ENCODE measurements around a stretch of chr14.

GRCh38 chr14:100137503-100137900 lies 21.9 kb downstream of the DEGS2 start:
- PRO-cap: no peak

DNA sequence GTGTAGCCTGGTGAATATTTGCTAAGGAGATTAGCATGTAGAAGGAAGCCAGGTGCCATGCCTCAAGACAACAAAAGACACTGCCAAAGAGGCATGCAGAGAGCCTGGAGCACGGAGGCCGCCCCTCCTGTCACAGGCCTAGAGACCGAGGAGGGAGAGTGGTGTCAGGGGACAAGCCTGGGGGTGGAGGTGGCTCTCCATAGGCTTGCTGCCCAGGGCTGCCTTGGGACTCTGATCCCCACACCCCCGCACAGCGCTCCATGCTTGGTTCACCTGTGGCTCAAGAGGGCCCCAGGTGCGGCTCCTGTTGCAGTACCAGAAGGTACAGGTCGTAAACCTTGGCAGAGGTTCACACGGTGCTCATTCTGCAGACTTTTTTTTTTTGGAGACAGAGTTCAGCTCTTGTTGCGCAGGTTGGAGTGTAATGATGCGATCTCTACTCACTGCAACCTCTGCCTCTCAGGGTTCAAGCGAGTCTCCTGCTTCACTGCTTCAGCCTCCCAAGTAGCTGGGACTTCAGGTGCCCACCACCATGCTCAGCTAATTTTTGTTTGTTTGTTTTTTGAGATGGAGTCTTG lies 28.1 kb upstream of the DEGS2 start:
- PRO-cap: no peak

GRCh38 chr14:100281642-100282379 lies 24.4 kb downstream of the SLC25A29 start:
- PRO-cap: no peak

- PRO-cap: no peak
Measured at GRCh38 chr14:100349031-100349796, 25.9 kb downstream of the WARS1 start.

DNA sequence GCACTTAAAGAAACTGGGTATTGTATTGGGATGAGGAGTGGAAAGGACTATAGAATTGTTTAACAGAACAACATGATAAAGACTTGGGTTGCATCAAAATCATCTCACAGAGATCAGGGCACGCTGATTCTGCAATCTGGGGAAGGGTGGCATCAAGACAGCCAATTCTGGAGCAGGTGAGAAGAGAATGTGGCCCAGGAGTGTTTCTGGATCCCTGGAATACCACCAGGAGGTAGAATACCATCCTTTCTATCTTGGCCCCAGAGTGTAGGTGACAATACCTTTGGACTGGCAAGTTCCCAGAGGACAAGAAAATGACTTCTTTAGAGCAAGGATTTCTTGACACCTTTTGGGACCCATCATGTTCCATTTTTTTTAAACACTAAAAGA lies 657 bp downstream of the WARS1 start:
- PRO-cap: no peak

DNA sequence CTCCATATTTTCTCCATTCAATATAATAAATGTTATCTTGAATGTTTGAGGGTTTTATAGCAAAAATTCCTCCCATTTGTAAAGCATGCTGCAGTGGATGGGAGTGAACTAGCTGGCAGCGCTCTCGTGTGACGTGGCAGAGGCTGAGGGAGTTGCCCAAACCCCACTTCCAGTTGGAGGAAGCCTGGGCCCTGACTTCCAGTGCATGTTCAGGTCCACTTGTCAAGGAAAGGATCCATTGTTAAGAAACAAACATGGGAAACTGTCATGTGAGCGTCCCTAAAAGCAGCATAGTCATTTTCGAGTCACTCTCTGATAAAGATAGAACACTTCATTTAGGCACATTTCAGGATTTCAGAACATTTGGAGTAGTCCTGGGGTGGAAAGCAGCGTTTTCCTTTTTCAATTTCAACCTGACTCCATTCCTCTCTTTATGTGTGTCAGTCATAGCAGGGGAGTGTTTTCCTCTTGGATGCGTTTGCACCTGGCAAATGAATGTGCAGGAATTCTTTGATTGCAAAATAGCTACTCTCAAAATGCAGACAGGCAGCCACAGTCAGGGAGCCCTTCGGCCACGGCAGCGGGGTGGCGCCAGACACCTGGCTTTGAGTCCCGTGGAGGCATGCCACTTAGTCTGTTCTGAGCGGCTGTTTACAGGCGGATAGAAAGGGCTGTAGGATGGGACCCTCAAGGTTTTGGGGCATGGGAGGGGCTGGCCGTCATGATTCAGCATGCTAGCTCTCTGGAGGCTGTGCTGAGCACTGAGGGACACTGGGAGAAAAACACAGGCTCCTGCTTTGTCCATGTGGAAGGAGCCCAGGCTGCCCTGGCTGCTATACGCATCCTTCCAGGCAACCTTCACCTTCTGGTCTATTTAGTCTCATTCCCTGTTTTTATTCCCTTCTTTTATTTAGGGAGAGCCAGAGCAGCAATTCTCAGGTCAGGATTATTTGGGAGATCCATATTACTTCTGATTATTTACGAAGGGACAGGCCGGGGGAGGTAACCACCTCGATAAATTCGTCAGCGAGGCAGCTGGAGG lies 63.8 kb downstream of the WDR25 start:
- PRO-cap: no peak

DNA sequence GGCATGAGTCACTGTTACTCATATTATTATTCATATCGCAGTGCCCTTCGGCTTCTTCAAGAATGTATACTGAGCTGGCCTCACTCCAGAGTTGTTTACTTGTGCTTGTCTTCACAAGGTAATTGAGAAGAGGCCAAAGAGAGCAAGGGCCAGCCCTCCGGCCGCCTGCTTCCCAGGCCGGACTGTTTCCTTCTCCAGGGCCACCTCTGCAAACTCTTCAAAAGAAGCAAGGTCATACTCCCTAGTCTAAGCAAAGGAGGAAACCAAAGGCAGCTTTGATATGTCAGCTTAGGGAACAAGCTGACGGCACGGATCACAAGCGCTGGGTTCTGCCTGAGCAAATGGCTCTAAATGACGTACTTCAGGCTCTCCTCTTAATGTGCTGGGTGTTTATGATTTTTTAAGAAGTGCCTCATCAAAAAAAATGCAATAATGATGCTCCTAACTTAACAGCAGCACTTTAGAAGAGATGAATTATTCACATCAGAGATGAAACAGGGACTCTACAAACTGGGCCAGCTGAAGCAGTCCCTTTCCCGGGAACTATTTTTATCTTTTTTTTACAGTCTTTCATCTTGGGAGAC lies 65.7 kb upstream of the DLK1 start:
- PRO-cap: no peak

DNA sequence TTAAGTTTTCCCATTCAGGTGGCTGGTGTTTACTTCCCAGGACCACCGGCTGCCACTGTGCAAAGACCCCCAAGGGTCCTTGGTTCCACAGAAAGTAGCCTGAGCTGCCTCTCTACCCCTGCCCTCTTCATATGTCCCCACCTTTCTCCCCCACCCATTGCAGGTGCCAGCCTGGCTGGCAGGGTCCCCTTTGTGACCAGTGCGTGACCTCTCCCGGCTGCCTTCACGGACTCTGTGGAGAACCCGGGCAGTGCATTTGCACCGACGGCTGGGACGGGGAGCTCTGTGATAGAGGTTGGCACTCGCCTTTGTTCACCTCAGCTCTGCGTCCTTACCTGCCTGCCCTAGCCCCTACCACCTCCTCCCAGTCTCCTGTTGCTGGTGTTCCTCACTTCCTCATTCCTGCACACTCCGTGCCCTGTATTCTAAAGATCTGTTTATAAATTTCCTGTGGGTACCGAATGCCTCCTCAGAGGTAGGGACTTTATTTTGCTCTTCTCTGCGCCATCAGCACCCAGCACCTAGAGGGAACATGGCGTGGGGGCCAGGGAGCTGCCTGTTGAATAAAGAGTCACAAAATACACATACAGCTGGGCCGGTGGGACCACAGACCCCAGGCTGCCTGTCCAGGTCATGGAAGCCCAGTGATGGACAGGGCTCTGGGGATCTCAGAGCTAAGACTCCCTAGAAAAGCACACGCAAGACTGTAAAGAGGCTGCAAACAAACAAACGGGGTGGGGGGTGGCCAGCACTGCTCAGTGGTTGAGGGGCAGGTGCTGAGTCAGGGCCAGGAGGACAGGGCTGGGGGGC lies 2.3 kb downstream of the DLK1 start:
- PRO-cap: no peak

GRCh38 chr14:100830395-100831037 lies 73.0 kb downstream of the RTL1 start:
- PRO-cap: no peak

DNA sequence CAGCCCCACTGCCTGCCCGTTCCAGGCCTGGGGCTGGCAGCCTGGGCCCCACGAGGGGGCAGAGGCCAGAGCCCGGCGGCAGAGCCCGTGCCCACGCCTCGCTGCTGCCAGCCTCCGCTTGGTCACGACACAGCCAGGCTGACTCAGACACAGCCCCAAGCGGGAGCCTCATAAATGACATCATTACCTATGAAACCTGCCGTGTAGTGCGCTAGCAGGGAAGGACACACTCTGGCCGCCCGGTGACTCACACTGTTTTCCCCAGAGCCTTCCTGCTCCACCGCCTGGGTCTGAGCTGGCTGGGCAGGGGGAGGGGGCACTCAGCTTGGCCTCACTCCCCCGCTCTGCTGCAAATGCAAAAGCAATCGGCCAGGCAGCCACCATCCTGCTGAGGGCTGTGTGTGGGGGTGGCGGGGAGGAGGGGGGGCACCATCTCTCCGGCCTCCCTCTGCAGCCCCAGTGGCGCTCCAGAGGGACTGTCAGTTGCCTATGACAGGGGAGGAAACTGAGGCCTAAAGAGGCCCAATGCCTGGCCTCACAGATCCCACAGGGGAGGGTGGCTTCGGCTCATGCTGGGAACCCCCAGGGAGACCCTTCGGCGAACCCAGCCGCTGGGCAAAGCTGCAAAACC lies 169.8 kb upstream of the RTL1 start:
- PRO-cap: no peak

GRCh38 chr14:101120455-101120930 lies 217.0 kb upstream of the RTL1 start:
- PRO-cap: no peak

DNA sequence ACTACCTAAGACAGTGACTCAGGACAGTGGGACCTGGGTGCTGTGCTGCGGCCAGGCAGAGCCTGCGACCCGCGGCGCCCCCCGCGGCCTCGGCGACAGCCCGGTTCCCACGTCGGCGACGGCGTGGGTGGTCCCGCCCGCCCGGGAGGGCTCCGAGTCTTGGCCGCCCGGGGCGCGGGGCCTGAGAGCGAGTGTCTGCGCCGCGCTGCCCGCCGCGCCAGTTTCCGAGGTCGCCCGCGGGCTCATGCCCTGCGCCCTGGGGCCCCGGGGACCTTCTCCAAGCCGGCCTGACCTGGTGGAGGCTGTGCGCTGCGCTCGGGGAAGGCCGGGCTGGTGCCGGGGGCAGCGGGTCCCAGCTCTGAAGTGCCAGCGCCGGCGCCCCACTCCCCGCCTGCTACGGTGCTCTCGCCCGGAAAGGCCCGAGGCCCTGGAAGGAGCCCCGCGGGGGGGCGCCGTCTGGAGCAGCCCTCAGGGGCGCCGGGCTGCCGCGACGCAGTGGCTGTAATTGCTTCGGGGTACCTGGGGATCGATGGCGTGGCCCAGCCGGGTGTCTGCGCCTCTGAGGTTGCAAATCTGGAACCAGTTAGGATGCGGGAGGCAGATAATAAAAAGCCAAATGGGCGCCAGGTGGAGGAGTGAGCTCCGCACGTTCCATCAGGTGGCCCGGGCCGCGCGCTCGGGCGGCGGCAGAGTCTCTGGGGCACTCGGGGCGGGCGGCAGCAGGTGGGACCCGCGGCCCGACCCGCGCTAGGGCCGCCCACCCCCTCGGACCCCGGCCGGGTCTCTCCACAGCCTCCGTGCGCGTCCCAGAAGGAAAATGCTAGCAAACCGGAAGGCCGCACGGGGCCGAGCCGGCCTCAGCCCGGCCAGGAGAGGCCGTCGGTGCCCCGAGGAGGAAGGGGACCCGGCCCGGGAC lies 302.6 kb upstream of the PPP2R5C start:
- PRO-cap: no peak

GRCh38 chr14:101559453-101559791 lies 202.1 kb upstream of the PPP2R5C start:
- PRO-cap: no peak

DNA sequence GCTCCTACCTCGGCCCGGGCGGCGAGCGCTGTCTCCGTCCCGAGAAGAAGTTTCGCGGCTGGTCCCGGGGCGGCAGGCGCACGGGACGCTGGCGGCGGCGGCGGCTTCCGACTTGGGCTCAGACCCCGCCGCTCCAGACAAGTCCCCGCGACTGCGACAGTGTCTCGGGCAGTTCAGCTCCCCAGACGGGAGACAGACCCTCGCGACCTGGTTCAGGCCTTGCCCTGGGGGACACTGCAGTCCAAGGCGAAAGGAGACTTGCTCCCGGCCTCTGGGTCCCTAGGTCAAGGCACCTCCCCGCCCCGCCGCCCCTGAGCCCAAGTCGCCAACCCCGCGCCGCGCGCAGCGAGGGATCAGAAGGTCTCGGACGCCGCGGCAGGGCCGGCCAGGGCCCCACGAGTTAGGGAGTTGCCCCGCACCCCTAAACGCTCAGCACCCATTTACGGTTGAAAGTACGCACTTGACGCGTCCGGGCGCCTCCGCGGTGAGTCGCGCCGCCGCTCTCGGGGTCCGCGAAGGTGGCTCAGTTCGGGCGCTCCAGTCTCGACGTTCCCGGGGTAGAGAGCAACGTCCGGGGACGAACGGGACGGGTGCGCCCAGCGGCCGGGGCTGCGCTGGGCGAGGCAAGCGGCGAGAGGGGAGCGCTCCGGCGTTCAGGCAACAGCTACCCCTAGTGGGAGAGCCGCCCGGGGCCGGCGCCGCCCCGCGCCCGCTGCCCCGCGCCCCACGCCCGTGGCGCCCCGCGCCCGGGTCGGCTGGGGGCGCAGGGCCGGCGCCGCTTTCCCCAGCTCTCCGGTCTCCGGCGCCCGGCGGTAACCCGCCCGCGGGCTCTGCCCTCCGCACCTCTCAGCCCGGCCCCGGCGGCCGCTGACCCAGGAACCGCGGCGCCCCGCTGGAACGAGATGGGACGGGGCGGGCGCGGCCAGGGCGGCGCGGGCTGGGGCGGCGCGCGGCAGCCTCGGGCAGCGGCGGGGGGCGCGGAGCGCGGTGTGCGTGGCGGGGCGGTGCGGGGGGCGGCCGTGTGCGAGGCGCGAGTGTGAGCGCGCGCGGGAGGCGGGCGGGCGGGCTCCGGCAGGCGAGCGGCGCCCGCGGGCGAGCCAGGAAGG lies 201.4 kb upstream of the PPP2R5C start:
- PRO-cap: no peak

GRCh38 chr14:101719157-101719728 lies 42.3 kb upstream of the PPP2R5C start:
- PRO-cap: no peak

GRCh38 chr14:101774344-101775365 lies 13.1 kb downstream of the PPP2R5C start:
- PRO-cap: no peak

DNA sequence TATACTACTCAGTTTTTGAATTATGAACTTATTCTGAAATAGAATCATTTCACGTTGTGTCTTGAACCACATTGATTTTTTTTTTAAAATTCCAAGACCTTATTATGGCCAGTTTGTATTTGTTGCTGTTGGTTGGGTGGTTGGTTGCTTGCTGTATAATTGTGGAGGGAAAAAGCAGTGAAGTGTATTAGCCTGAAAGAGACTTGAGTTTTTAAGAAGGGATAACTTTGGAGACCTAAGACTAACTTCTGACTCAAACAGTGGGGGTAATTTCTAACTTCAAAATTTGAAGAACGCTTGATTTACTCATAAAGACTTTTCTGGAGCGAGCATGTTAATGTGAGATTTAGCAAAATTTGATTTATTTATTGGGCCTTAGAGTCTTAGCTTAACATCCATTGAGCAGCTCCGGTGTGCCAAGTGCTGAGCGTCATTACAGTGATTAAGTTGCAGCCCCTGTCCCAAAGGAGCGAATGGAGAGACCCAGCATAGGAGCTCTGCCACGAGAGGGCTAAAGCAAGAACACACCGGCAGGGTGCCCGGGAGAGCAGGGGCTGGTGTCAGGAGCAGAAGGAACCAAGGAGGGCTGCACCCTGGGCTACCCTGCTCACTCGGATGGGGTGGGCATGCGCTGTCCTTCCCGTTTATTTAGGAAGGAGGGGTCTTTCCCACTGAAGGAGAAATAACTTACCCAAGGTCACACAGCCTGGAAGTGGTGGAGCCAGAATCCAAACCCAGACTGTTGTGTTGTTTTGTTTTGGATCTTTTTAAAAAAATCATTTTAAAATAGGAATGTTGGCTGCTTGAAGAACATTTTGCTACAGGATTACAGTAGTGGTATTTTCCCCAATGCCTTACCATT lies 50.5 kb downstream of the PPP2R5C start:
- PRO-cap: no peak

DNA sequence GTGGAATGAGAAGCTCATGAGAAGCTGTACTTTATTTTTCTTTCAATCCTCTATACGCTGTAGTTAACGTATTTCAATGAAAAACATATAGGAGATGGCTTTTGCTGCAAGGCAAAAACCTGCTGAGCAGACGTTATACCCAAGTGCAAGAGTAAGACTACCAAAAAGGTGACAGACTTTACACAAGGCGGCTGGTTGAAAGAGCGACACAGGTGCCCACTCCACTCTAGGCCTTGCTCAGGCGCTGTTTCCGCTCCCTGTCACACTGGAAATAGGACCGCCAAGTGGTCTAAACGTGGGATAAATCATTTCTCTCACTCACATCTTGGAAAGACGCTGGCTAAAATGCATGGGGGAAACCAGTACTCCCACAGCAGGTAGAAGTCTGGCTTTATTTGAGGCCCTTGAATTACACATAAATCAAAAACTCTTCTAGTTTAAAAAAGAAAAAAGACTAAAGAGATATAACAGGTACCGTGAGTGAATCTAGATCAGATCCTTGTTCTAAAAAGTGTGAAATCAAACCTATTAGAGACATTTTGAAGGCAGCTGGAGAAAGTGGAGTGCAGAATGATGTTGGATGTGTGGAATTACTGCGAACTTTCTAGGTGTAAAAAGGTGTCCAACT lies 54.6 kb downstream of the PPP2R5C start:
- PRO-cap: no peak

DNA sequence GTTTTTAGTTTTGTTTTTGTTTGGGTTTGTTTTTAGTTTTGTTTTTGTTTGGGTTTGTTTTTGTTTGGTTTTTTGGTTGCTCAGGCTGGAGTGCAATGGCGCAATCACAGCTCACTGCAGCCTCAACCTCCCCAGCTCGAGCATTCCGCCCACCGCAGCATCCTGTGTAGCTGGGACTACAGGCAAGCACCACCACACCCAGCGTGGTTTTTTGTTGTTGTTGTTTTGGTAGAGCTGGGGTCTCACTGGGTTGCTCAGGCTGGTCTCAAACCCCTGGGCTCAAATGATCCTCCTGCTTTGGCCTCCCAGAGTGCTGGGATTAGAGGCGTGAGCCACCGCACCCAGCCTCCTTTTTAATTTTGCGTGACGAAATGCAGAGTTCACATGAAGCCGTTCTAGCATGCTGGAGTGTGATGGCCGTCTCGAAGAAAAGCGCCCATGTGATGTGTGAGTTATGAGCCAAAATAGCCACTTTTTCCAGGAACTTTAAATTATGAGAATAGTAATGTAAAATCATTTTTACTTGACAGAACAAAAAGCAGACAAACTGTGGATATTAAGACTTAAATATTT lies 58.2 kb downstream of the PPP2R5C start:
- PRO-cap: no peak

DNA sequence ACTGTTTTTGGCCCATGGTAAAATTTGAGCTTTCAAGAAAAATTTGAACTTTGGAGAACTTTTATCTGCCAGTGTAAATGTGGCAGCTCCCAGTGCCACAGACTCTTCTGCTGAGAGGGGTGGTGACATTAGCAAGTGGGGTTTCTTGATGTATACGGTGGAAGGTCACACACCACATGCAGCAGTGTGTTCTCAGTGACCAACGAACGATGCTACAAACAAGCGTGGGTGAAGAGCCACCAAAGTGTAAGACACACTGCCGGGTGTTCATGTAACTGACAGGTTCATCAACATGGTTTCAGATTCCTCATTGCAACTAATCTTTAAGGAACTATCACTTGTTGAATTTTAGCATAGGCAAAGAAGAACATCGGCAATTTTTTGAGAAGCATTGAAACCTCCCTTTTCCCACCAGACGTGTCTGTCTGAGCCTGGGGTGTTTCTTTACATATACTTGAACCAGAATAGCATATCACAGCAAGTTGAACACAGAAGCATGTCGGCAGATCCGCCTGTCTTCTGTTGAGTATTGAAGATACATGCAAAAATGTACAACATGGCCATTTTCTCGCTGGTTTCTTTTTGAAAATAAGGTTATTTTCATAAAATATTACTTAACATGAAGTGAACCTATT lies 58.8 kb downstream of the PPP2R5C start:
- PRO-cap: no peak